Osteoblast (primary cell): Measurements from ENCODE around the gene ECM1.

DNA sequence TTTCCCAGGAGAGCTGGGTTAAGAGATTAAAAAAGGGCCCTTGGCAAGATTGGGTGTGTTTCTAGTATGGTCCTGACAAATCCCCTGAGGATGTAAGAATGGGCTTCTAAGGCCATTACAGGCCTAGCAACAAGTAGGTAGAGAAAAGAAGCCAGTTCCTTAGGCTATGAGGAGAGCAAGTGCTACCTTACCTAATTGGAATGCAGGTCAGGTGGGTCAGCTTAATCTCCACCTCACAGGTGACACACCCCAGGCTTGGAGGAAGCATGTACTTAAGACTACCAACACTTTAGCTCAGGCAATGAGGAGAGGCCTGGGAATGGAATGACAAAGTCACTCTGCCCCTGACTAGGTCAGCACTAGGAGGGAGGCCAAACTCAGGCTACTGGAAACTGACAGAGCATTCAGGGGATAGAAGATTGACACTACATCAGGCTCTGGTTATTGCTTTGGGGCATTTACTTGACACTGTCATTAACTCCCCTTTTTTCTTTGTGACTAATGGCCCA lies 6.8 kb upstream of the OTUD7B start:
- CAGE, long polyA plus RNA = no peak

- CAGE, long polyA plus RNA = no peak
- RRBS = no CpG with 5 or more reads among the region's 1 CpG
These were observed 26.3 kb downstream of the VPS45 start for GRCh38 chr1:150093837-150094239.

- CAGE, long polyA plus RNA = no peak
- RRBS = no CpG with 5 or more reads among the region's 3 CpGs
These were observed 40.2 kb upstream of the PLEKHO1 start for GRCh38 chr1:150109508-150109974.

GRCh38 chr1:150148635-150149323 lies 937 bp upstream of the PLEKHO1 start:
- CAGE, long polyA plus RNA = no peak
- RRBS = no CpG with 5 or more reads among the region's 11 CpGs

GRCh38 chr1:150161734-150162525 lies 12.2 kb downstream of the PLEKHO1 start:
- CAGE, long polyA plus RNA = no peak
- RRBS = no CpG with 5 or more reads among the region's 8 CpGs

DNA sequence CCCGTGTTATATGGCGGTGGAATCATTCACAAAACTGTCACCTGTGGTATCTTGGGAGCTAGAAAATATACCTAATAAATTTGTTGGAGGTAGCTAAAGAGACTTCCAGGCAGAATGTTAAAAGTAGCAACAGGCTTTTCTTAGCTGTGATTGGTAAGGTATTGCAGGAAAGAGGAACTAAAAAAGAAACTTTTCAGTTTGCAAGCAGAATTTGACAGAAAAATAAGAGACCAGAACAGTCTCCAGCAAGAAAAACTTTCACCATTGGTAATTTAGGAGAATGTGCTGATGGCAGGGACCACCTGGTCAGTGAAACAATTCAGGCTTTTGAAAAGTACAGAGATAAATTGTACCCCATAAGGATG lies 15.6 kb downstream of the PLEKHO1 start:
- CAGE, long polyA plus RNA = no peak
- RRBS = no CpG with 5 or more reads among the region's 2 CpGs

GRCh38 chr1:150233785-150234016 lies 2.2 kb downstream of the ANP32E start:
- CAGE, long polyA plus RNA = no peak
- RRBS = no CpG with 5 or more reads among the region's 3 CpGs

GRCh38 chr1:150269345-150269737 lies 525 bp upstream of the APH1A start:
- CAGE, long polyA plus RNA = no peak
- RRBS = no CpG with 5 or more reads among the region's 10 CpGs

GRCh38 chr1:150281249-150281564 lies 1.1 kb upstream of the CIART start:
- CAGE, long polyA plus RNA = no peak
- RRBS = no CpG with 5 or more reads among the region's 8 CpGs

- CAGE, long polyA plus RNA = no peak
- RRBS = no CpG with 5 or more reads among the region's 10 CpGs
These were observed 46.9 kb downstream of the RPRD2 start for GRCh38 chr1:150410683-150411321.

- CAGE, long polyA plus RNA = no peak
- RRBS = no CpG with 5 or more reads among the region's 19 CpGs
These were observed 15.8 kb upstream of the TARS2 start for GRCh38 chr1:150471216-150472030.

DNA sequence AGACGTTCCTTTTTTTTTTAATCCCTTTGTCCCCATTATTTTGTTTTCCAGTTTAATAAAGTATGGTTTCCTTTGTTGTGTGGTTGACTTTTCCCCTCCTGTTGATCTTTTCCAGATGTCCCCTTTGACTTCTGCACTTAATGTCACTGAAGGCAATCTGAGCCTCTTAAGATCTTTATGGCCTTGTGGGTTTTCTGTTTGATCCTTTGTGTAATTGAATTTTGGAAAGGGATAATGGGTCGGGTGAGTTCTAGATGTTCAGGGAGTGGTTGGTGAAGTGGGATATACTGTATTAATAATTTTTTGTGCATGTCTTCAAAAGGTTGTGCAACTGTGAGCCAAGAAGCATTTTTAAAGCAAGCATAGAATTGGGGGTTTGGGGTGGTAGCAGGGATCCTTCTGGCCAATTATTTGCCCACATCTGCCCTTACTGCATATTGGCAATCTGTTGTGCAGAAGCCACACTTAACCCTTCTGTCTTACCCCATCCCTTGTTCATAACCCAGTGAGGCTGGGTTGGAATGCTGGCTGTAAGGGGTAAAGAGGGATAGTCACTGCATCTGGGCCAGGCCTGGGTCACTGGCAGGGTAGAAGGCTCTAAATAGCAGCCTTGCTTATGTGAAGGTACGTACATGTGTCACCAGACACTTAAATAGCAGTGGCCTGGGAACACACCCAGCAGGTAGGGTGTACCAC lies 10.1 kb upstream of the TARS2 start:
- CAGE, long polyA plus RNA = no peak
- RRBS = no CpG with 5 or more reads among the region's 3 CpGs

DNA sequence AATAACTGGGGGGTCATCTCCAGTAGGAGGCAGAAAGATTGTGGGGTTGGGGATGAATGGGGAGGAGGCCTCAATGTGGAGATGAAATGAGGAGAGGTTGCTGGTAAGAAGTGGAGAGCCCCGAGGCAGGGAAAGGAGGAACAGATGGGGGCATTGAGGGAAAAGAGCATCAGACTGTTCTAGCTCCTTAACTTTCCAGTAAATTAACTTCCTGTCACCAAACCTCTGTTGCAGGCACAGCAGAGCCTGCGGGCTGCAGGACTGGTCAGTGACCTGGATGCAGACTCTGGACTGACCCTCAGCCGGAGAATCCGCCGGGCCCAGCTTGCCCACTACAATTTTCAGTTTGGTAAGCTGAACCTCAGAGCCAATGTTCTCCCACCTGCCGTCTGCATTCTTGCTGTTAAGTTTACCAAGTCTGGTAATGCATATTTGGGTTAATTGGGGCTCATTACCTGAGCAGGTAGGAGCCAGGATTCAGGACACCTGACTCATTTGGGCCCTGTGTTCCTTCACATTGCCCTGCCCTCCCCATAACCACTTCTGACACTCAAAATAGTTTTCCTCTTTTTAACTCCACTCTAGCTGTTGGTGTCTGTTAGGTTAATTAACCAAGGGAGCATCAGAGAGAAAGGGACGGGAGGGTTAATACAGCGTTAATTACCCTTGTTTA lies 2.4 kb upstream of the ECM1 start:
- CAGE, long polyA plus RNA = no peak
- RRBS = no CpG with 5 or more reads among the region's 8 CpGs

DNA sequence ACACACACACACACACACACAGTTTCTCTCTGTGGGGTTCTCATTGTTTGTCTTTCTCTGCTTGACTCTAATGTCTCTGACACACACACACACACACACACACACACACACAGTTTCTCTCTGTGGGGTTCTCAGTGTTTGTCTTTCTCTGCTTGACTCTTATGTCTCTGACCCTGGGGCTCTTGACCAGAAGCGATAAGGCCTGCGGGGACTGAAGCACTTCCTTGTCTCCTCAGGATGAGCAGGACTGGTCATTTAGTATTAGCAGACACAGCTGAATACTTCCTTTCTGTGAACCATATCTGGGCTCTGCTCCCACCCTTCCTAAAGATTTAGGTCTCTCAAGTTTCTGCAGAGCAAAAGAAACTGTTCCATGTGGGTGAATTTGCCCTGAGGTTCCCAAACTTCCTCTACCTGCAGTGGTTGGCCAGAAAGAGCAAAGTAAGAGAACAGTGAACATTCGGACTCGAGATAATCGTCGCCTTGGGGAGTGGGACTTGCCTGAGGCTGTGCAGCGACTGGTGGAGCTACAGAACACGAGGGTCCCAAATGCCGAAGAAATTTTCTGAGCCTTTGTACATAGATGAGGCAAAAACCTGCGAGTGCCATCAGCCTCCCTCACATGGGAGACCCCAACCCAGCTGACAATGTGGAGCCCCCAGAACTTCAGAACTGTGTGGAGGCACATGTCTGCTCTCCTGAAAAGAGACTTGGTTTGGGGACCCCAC lies 1.2 kb upstream of the ECM1 start:
- CAGE, long polyA plus RNA = no peak
- RRBS = no CpG with 5 or more reads among the region's 10 CpGs

DNA sequence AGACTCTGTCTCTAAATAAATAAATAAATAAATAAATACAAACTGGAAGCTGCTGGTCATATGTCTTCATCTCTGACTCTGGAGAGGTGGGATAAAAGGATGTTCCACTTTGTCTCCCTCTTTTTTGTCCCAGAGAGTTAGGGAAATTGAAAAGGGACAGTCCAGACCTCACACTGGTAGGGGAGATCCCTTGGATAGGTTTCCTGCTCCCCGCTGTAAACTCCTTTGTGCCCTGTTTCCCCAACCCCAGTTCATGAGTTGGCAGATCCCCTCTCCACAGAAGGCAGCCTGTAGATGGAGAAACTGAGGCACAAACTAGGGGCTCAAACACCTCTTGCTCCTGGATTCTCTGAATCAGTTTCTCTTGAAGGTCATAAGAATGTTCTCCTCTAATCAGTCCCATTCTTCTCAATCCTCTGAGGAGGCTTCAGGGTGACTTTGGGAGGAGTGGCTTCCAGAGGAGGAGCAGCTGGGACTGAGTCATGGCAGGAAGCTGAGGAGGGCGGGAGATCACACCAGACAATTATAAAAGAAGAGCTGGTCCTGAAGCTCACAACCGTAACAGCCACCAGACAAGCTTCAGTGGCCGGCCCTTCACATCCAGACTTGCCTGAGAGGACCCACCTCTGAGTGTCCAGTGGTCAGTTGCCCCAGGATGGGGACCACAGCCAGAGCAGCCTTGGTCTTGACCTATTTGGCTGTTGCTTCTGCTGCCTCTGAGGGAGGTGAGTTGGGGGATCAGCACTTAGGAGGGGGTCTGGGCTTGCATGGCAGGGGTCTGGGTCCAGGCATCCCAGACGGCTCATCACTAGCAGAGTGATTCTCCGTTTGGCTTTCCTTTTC lies at the start of gene ECM1:
Gene ECM1, plus strand, starts transcription at position 555 of the 843 bp plus-strand sequence.
- CAGE, long polyA plus RNA = start-site peak on the plus strand centred at position 543 of the sequence, 52 bp wide, 1,769 and 720 reads in 2 replicates
- RRBS = no CpG with 5 or more reads among the region's 6 CpGs

GRCh38 chr1:150543475-150544206 lies 5.6 kb upstream of the ADAMTSL4 start:
- CAGE, long polyA plus RNA = no peak
- RRBS = no CpG with 5 or more reads among the region's 13 CpGs

DNA sequence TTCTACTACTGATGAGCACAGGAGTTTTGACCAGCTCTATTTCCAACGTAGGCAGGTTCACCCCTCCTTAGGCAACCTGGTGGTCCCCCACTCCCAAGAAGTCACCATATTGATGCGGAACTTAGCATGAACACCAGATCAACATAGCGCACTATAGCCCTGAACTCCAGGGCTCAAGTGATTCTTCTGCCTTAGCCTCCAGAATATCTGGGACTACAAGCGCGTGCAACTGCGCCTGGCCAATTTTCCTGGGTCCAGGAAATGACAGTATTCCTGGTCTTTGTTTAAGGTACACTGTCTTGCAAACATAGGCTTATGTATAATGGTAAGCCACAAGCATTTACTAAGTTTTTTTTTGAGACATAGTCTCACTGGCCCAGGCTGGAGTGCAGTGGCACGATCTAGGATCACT lies 12.8 kb downstream of the MCL1 start:
- CAGE, long polyA plus RNA = no peak
- RRBS = no CpG with 5 or more reads among the region's 7 CpGs

GRCh38 chr1:150567033-150567149 lies 12.5 kb downstream of the MCL1 start:
- CAGE, long polyA plus RNA = no peak

DNA sequence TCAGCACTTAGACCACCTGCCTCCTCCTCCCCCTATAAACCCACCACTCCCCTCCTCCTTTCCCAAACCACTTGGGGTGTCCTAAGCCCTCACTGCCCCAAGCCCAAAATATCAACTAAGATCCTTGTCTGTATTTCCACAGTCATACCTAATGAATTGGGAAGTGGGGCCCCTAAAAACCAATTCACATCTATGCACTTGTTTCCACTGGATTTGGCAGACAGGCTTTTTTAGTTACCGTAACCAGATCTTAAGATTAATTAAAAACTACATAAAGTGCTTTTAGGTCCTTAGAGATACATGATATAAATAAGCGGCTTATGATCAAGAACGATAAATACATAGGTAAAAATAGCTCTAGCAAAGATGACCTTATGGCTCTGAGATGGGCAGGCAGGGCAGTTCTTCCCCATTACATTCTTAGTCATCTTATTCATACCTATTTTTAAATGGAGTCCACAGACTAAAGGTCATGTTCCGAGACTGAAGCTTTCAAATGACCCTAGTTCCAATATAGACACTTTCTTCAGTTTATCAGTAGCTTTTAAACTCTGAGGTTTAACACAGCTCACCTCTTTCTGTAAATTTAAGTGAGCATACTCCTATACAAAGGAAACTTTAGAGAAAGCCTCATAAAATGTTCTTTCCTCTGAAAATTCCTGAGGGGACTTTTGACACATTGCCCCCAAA lies 4.4 kb downstream of the MCL1 start:
- CAGE, long polyA plus RNA = no peak
- RRBS = no CpG with 5 or more reads among the region's 4 CpGs

GRCh38 chr1:150579124-150579462 lies 317 bp downstream of the MCL1 start:
- CAGE, long polyA plus RNA = no peak
- RRBS = 1% methylated on average over 25 of the region's 51 CpGs